Esophagus squamous epithelium (tissue), 4 donors: ENCODE measurements around the genes CAPG, SH2D6, RNF181 and ATOH8.

- PRO-cap, result bidirectional peak, plus-strand start at chr2:85410478, minus-strand start at chr2:85410364
- RAMPAGE, long total RNA, 4 experiments, result start-site peak on the minus strand in 4 of 4 experiments, at chr2:85410333-85410366 at its widest, 78 to 314 reads per replicate
These were observed at the start of gene CAPG for GRCh38 chr2:85410165-85410898. Gene CAPG (minus strand): TSS chr2:85410366.

GRCh38 chr2:85418158-85419295, at the start of gene SH2D6:
Gene SH2D6 (plus strand): TSS chr2:85418714.
- PRO-cap, result bidirectional peak, plus-strand start at chr2:85418714, minus-strand start at chr2:85418460
- RAMPAGE, long total RNA, 4 experiments, result start-site peak on the plus strand in 1 of 4 experiments, at chr2:85418709-85418803 at its widest, 8 reads per replicate

DNA sequence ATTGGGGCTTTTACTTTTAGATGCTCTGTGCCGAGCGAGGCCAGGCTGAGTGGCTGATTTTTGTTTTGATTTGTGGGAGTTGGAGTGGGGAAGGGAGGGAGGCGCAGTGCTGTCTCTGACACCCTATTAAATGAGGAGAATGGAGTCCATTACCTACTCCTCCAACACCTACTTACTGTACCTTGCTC, 18.6 kb downstream of the SH2D6 start:
- PRO-cap, result no peak
- RAMPAGE, long total RNA, 4 experiments, result no peak in any of the 4 experiments

GRCh38 chr2:85536456-85536903, 2.5 kb upstream of the MAT2A start:
- PRO-cap, result bidirectional peak, plus-strand start at chr2:85536690, minus-strand start at chr2:85536698; unidirectional peak, plus-strand start at chr2:85536690
- RAMPAGE, long total RNA, 4 experiments, result no peak in any of the 4 experiments

GRCh38 chr2:85540870-85541561, 2.0 kb downstream of the MAT2A start:
- PRO-cap, result no peak
- RAMPAGE, long total RNA, 4 experiments, result no peak in any of the 4 experiments

- PRO-cap, result no peak
- RAMPAGE, long total RNA, 4 experiments, result no peak in any of the 4 experiments
These were observed 268 bp downstream of the GGCX start for GRCh38 chr2:85561080-85561369.

DNA sequence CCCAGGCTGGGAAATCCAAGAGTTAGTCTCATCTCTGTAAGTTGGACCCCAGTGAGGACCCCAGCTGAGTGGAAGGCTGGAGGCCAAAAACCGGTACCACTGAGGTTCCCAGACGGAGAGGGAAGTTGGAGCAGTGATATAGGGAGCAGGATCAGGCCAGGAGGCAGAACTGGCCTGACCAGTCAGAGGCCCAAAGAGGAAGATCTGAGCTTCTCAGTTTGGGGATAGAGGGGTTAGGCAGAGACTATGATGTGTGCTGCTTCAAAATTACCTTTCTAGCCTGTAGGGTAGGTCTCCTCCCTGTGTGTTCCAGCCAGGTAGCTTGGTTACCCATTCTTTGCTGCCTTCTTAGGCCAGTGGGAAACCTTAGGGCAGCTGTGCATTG, 4.6 kb upstream of the RNF181 start:
- PRO-cap, result no peak
- RAMPAGE, long total RNA, 4 experiments, result no peak in any of the 4 experiments

DNA sequence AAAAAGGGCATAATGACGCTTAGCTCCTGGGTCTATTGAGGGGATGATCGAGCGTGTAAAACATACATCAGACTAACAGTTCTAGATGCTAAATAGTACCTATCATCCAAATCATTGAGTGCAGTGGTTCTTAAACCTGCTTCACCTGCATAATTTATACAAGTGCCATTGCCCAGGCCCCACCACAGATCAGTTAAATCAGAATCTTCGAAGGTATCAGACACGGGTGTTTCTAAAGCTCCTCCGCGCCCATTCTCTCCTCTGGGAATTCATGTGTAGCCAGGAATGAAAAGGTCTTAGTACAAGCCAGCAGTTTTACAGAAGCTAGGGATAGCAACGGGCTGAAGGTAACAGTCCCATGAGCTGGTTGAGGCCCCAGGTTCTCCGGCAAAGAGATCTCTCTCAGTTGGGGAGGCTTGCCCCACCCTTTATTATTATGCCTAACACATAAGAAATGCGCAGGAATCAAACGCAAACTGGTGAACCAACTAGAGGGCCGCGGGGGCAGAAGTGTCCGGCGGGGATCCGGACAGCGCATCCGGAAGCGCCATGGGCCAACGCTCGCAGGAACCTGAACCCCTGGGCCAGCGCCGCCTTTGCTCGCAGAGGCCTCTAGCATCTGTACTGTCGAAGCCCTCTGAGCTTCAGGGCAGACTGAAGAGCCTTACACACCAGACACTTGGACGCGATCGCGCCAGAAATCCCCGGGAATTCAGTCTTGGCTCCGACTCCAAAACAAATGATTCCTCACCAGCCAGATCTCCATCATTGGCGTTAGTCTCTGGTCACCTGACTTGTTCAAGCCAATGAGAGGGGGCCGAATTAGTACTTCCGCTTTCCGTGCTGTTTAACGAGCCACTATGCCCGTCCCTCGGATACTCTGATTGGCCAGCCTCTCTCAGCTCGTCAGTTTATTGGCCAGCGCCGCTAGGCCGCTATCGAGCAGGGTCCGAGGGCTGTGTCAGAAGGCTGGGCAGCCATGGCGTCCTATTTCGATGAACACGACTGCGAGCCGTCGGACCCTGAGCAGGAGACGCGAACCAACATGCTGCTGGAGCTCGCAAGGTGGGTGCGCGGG, at the start of gene RNF181:
Gene RNF181, plus strand, starts transcription at position 961 of the 1,078 bp plus-strand sequence.
- PRO-cap, result bidirectional peak, plus-strand start at position 964 of the sequence, minus-strand start at position 770 of the sequence
- RAMPAGE, long total RNA, 4 experiments, result start-site peak on the plus strand in 4 of 4 experiments, centred at positions 955 to 963 of the sequence, 1,457 to 1,652 reads per replicate

GRCh38 chr2:85596354-85597150, 1.0 kb downstream of the RNF181 start:
- PRO-cap, result no peak
- RAMPAGE, long total RNA, 4 experiments, result no peak in any of the 4 experiments

GRCh38 chr2:85660916-85661958, 6.8 kb downstream of the SFTPB start:
- PRO-cap, result unidirectional peak, plus-strand start at chr2:85661316
- RAMPAGE, long total RNA, 4 experiments, result no peak in any of the 4 experiments

DNA sequence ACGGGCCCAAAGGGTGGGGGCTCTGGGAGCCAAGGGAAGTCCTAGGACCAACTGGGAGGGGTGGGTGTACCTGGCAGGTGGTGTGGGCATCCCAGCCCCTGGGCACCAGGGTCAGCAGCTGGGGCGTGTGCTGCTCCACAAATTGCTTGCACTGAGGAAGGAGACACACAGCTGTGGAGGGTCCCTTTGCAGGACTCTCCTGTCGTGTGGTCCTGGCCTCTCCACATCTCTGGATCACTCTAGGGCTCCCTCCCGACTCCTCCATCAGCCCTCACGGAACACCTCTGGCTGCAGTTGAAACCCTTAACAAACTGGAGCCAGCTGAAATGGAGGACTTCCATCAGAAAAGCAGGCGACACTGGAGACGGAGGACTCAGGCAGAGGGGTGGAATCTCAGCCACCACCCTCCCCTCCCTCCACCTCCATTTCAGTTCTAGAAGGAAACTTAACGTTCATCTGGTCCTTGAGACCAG, 6.0 kb downstream of the SFTPB start:
- PRO-cap, result no peak
- RAMPAGE, long total RNA, 4 experiments, result no peak in any of the 4 experiments

DNA sequence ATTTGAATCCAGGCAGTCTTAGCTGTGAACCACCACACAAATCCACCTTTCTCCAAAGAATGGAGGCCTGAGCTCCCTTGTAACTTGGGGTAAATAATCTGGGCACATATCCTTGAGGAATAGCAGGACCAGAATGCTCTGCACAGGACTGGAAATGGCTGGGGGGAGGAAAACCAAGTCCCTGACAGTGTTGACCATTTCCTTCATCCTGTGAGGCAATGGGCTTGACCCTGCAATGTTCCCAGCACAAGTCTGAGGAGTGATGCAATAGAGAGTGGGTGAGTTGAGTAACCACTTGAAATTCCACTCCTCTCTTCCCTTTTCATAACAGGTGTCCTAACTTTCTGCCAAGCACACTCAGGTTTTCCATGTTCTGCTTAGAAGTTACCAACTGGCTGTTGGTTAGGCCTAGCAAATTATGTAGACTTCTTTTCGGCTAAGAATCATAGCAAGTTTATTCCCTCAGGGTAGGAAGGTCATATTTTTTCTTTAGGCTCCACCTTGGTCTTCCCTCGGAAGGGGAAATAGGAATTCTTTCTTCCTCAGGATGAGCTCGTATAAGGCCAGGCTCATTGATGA, 11.4 kb downstream of the GNLY start:
- PRO-cap, result bidirectional peak, plus-strand start at position 325 of the sequence, minus-strand start at position 210 of the sequence
- RAMPAGE, long total RNA, 4 experiments, result no peak in any of the 4 experiments

- PRO-cap, result no peak
- RAMPAGE, long total RNA, 4 experiments, result no peak in any of the 4 experiments
These were observed 15.6 kb downstream of the GNLY start for GRCh38 chr2:85709742-85710147.

DNA sequence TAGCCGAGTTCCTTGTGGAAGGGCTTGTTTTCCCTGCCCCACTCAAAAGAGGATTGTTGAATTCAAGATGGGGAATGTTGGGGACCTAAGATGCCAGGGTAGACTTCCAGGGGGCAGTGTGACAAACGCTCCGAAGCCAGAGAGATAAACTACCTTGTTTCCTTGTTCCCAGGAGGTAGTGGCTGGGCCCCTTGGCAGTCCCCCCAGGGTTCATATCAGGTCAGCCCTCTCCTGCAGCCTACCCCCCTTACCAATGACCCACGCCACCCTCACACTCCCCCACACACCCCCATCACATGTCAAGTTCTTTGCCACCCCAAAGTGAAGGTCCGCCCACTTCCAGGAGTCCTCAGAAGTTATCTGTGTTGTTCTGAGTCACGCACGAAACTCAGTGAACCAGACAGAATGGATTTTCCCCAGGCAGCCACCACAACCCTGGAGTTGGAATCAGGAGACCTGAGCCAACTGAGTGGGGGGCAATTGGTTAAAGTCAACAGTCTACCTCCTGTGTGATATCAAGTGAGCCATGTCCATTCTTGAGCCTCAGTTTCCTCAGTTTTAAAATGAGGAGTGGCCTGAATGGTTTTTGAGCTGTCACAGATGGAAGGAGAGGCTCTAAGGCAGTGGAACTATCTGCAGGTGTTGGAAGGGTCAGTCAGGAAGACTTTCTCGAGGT, 10.2 kb upstream of the ATOH8 start:
- PRO-cap, result no peak
- RAMPAGE, long total RNA, 4 experiments, result no peak in any of the 4 experiments

- PRO-cap, result bidirectional peak, plus-strand start at chr2:85753670, minus-strand start at chr2:85753464; bidirectional peak, plus-strand start at chr2:85753850, minus-strand start at chr2:85753785; bidirectional peak, plus-strand start at chr2:85754117, minus-strand start at chr2:85753966
- RAMPAGE, long total RNA, 4 experiments, result start-site peak on the plus strand in 1 of 4 experiments, at chr2:85753786-85753834 at its widest, 16 reads per replicate
These were observed at the start of gene ATOH8 for GRCh38 chr2:85753290-85754199. Gene ATOH8 (plus strand): TSS chr2:85753991.

DNA sequence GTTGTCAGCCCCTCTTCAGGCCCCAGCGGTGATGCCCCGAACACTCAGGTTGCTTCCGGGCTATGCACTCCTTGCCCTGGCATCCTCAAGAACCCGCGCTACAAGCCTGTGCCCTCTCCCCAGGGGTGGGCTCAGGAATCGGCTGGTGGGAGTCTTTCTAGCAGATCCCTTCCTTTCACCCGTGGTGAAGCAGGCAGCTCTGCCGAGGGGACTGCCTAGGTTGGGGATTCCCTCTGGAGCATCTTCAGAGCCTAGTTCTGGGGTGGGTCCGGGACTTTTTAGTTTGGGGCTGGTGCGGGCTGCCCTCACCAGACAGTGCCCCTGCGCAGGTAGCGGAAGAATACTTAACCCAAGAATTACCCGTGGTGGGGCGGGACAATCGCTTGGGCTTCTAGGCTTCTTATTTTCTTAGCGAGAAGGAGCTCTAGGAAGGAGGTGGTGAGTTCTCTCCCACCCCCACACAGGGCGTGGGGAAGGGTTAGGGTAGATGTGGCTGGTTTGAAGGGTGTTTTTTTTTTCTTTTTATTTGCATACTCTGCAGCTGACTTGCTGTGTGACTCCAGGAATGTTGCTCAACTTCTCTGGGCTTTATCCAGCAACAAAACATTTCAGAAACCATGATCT, 1.7 kb downstream of the ATOH8 start:
- PRO-cap, result unidirectional peak, minus-strand start at position 462 of the sequence
- RAMPAGE, long total RNA, 4 experiments, result no peak in any of the 4 experiments

- PRO-cap, result no peak
- RAMPAGE, long total RNA, 4 experiments, result no peak in any of the 4 experiments
These were observed 14.9 kb downstream of the ATOH8 start for GRCh38 chr2:85768707-85769148.

DNA sequence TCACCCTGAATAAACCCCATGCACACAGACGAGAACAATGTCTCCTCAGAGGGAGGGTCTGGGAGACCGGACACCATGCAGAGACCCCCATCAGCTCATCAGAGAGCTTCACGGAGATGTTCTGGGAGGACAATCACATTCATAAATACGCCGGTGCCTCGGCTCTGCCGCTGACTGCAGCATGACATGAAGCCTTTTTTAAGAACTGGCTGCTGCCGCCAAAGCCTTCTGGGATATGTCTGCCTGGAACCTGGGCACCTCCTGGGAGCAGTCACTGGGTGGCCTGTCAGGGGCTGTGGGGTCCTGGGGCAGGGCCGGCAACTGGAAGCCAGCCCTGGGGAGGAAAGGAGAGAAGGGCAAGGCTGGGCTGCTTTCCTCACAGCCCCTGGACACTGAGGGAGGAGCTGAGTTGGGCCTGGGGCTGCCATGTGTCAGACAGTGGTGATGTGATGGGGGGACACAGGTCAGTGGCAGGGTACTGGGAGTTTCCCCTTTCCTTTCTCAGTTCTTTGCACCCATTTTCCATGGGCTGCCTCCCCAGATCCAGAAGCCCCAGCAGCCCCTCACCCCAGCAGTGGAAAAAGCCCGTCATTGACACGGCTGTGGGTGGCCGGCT, 19.4 kb downstream of the ATOH8 start:
- PRO-cap, result no peak
- RAMPAGE, long total RNA, 4 experiments, result no peak in any of the 4 experiments

- PRO-cap, result no peak
- RAMPAGE, long total RNA, 4 experiments, result no peak in any of the 4 experiments
These were observed 23.6 kb downstream of the ATOH8 start for GRCh38 chr2:85776975-85778169.

- PRO-cap, result no peak
- RAMPAGE, long total RNA, 4 experiments, result no peak in any of the 4 experiments
These were observed 37.5 kb downstream of the ST3GAL5 start for GRCh38 chr2:85851076-85851982.